Thyroid gland (tissue), 7 donors: ENCODE measurements around the genes NPHP4 and CHD5.

- PRO-cap, 2 experiments, result no peak in any of the 2 experiments
- RAMPAGE, long total RNA, 5 experiments, result no peak in any of the 5 experiments
These were observed 604 bp downstream of the AJAP1 start for GRCh38 chr1:4654889-4655537.

DNA sequence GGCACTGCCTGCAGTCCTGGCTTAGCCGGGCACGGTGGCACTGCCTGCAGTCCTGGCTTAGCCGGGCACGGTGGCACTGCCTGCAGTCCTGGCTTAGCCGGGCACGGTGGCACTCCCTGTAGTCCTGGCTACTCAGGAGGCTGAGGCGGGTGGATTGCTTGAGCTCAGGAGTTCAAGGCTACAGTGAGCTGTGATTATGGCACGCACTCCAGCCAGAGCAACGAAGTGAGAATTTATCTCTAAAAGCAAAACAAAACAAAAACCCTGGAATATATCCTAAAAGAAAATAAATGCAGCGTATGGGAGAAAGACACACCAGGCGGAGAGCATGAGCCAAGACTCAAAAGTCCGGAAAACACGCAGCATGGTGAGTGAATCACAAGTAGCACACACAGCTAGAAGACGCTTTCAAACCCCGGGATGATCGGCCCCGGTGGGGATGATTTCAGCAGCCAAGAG, 69.4 kb downstream of the NPHP4 start:
- PRO-cap, 2 experiments, result no peak in any of the 2 experiments
- RAMPAGE, long total RNA, 5 experiments, result no peak in any of the 5 experiments

DNA sequence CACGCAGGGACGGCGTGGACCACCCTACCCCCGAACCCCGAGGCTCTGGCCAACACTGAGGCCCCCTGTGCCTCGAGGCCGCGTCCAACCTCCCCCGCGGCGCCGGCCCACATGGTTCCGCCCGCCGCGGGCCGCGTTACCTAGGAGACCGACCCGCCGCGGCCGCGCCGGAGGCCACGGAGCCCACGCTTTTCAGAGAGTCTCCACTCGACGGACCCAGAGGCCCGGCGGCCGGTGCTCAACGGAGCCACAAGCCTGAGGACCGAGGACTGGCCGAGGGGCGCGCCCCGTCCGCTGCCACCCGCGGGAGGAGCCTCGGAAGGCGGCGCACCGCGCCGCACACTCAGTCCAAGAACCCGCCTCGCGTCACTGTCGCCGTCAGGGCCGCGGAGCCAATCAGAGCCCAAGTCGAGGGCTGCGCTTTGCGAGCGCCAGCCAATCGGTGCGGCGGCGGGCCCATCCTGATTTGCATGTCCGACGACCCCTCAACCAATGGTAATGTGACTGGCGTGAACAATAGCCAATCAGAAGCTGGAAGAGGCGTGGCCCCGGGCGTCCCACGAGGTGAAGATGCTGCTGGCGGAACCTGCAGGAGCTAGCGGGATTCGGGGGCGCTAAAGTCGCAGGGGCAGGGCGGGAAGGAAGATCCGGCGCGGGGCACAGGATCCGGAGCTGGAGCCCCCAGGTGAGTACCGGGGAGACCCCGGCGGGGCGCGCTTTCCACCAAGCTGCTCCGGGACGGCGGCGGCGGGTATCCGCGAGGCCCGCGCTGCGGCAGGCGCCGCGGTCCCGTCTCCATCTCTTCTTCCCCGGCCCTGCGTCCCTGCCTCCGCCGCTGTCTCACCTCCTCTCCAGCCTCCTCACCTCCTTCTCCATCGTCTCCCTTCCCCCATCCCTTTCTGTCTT, at the start of gene NPHP4:
NPHP4 (minus strand) TSS at position 322 of the 906 bp plus-strand sequence.
- PRO-cap, 2 experiments, result peak in 2 of 2 experiments; most common plus-strand start position 594 of the sequence (in 2); most common minus-strand start position 371 of the sequence (in 2)
- RAMPAGE, long total RNA, 5 experiments, result start-site peak on the plus strand in 4 of 5 experiments, centred at positions 156 to 605 of the sequence, 6 to 43 reads per replicate; start-site peak on the minus strand in 3 of 5 experiments, centred at positions 318 to 334 of the sequence, 98 to 187 reads per replicate

GRCh38 chr1:6148554-6149119, 31.5 kb downstream of the CHD5 start:
- PRO-cap, 2 experiments, result no peak in any of the 2 experiments
- RAMPAGE, long total RNA, 5 experiments, result no peak in any of the 5 experiments

DNA sequence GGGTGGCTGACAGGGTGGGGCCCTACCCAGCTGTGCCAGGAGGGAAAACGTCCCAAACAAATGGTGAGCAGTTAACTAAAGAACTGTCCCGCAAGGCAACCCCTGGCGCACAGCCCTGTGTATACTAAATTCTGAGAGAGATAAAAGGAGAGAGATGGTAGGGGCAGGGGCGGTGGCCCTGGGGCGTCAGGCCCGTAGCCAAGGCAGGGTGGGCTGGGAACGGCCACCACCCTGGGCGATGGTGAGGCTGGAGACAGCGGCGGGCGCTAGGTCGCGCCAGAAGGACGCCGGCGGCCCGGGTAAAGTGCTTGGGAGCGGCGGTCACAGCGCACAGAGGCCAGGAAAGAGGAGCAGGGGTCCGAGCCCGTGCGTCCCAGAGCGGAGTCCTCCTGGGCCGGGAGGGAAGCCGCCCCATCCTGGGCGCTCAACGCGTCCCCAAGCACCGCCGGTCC, 1.1 kb downstream of the CHD5 start:
- PRO-cap, 2 experiments, result no peak in any of the 2 experiments
- RAMPAGE, long total RNA, 5 experiments, result no peak in any of the 5 experiments

- PRO-cap, 2 experiments, result no peak in any of the 2 experiments
- RAMPAGE, long total RNA, 5 experiments, result no peak in any of the 5 experiments
These were observed at the start of gene CHD5 for GRCh38 chr1:6179460-6180784. Gene CHD5, minus strand, starts transcription at chr1:6180321.

- PRO-cap, 2 experiments, result no peak in any of the 2 experiments
- RAMPAGE, long total RNA, 5 experiments, result no peak in any of the 5 experiments
These were observed 456 bp downstream of the RPL22 start for GRCh38 chr1:6198796-6199482.

- PRO-cap, 2 experiments, result no peak in any of the 2 experiments
- RAMPAGE, long total RNA, 5 experiments, result no peak in any of the 5 experiments
These were observed 1.2 kb downstream of the RNF207 start for GRCh38 chr1:6206972-6207632.

DNA sequence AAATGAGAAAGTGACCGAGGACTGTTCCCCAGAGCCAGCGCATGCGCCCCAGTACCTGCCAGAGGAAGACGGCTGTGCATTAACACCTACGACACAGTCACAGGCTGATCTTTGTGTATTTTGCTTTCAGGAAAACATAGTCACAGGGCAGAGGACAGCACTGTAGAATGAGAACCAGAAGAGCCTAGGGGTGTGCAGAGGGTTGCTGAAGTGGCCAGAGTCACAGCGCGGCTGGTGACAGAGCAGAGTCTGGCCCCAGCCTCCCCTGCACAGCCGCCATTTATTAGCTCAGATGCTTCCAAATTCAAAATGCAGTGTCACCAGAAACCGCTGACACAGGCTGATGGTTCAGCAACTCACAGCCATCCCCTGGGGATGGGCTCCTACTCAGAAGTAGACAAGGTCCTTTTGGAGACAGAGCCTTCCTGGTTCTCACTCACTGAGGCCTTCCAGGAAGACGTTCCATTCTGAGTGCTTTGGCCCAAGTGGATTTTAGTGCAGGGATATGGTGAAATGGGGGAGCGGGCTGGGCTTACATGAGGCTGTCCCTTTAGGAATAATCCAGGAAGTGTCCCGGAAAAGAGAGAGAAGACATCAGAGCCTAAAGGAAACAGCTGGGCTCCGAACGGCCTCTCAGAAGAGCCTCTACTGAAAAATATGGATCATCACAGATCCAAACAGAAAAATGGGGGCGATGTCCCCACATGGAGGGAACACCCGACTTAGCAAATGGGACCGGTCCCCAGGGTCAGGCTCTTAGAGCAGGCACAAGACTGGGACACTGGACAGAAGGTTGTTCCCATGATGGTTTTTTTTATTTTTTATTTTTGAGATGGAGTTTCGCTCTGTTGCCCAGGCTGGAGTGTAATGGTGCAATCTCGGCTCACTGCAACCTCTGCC, 13.0 kb downstream of the RNF207 start:
- PRO-cap, 2 experiments, result no peak in any of the 2 experiments
- RAMPAGE, long total RNA, 5 experiments, result no peak in any of the 5 experiments

- PRO-cap, 2 experiments, result no peak in any of the 2 experiments
- RAMPAGE, long total RNA, 5 experiments, result no peak in any of the 5 experiments
These were observed 12.4 kb upstream of the GPR153 start for GRCh38 chr1:6273142-6273815.

DNA sequence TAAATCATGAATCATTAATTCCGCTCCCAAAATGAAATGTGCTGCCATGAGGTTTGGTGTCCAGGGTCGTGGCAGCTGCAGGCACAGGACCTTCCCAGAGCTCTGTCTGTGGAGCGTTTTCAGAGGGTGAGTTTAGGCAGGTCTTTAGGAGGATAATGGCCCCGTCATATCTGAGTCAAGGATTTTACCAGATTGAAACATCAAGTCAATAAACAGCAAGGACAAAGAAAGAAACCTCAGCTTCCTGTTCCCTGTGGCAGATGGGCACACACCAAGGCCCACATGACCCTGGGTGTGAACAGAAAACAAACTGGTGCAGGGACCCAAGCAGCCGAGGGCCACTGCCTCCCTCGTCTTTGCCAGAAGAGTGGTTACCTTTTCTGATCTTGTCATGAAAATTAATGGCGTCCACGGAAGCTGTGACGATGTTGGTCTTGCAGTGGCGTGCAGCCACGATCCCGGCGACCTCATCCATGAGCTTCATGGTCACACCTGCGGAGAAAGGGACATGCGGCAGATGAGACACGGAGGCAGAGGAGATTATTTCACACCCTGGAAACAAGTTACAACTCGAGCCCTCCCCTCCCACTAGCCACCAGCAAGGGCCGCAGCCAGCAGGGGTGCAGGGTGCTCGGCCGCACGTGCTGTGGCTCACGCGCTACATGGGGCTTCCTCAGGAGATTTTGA, 33.7 kb upstream of the GPR153 start:
- PRO-cap, 2 experiments, result no peak in any of the 2 experiments
- RAMPAGE, long total RNA, 5 experiments, result no peak in any of the 5 experiments

DNA sequence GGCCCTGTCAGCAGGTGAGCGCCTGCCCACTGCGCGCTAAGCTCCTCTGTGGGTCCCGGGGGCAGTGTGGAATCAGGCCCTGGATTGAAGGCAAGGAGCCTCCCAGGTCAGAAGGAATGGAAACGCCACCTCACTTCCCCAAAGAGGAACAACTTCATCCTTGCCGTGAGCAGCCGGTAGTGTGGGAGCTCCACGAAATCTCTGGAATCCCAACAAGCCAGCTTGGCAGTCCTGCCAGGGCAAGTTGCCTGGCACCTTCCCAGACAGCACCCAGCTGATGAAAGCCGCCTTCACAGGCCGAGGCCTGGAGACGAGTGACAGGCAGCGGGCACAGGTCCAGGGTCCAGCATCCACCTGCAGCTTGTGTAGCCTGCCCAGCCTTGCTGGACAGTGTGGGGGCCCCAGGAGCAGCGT, 43.2 kb downstream of the ACOT7 start:
- PRO-cap, 2 experiments, result no peak in any of the 2 experiments
- RAMPAGE, long total RNA, 5 experiments, result no peak in any of the 5 experiments

GRCh38 chr1:6360602-6360949, 33.0 kb downstream of the ACOT7 start:
- PRO-cap, 2 experiments, result no peak in any of the 2 experiments
- RAMPAGE, long total RNA, 5 experiments, result no peak in any of the 5 experiments

- PRO-cap, 2 experiments, result no peak in any of the 2 experiments
- RAMPAGE, long total RNA, 5 experiments, result no peak in any of the 5 experiments
These were observed 1.5 kb downstream of the HES2 start for GRCh38 chr1:6417998-6418828.

DNA sequence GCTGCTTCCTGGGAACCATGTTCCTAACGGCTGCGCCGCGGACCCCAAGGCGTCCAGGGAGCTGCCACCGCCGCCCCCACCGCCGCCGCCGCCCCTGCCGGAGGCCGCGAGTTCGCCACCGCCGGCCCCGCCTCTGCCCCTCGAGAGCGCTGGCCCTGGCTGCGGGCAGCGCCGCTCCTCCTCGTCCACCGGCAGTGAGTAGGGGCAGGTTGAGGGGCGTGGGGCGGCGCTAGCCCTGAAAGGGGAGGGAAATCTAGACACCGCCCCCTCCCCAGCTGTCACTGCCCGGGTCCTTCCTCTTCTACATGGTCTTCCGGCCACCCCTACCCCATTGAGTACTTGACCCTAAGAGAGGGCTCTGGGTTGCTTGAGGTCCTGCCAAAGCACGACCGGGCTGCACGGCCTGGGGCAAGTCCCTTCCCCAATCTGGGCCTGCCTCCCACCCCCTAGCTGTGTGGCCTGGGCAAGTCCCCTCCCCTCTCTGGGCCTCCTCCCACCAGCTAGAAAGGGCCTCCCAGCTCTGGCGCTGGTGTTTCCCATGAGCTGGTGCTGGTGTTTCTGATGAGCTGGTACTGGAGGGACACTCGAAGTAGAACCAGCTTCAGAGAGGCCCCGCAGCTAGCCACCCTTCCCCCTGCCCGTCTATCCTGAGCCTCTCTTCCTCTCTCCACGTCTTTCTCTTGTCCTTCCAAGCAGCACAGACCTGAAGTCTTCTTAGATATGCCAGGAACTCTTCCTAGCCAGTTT, 16.9 kb downstream of the TNFRSF25 start:
- PRO-cap, 2 experiments, result no peak in any of the 2 experiments
- RAMPAGE, long total RNA, 5 experiments, result no peak in any of the 5 experiments

DNA sequence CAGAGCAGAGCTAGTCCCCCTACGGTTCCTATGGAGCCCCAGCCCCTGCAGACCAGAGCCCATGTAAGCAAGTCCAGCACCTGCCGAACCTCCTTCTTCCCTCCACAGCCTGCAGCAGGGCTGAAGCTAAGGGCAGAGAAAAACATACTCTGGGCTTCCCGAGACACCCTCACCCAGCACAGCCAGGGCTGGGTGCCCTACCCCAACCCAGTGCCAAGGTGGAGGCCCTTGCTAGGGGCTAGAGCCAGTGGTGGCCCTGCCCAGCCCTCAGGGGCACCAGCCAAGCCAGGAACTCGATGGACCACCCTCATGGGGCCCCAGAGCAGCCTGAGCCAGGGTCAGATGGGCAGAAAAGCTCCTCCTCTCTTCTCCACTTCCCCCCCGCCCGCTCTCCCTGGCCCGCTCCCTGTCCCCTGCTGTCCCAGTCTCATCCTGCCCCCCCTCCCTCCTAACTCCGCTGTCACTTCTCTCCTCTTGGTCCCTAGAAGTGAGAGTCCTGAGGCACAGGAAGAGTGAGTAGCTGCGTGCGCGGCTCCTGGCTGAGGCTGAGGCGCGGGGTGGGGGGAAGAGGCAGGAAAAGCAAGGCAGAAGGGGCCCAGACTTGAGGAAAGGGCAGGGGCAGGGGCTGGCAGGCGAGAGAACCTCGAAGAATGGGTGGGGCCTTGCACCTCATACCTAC, 15.9 kb downstream of the TNFRSF25 start:
- PRO-cap, 2 experiments, result no peak in any of the 2 experiments
- RAMPAGE, long total RNA, 5 experiments, result no peak in any of the 5 experiments

DNA sequence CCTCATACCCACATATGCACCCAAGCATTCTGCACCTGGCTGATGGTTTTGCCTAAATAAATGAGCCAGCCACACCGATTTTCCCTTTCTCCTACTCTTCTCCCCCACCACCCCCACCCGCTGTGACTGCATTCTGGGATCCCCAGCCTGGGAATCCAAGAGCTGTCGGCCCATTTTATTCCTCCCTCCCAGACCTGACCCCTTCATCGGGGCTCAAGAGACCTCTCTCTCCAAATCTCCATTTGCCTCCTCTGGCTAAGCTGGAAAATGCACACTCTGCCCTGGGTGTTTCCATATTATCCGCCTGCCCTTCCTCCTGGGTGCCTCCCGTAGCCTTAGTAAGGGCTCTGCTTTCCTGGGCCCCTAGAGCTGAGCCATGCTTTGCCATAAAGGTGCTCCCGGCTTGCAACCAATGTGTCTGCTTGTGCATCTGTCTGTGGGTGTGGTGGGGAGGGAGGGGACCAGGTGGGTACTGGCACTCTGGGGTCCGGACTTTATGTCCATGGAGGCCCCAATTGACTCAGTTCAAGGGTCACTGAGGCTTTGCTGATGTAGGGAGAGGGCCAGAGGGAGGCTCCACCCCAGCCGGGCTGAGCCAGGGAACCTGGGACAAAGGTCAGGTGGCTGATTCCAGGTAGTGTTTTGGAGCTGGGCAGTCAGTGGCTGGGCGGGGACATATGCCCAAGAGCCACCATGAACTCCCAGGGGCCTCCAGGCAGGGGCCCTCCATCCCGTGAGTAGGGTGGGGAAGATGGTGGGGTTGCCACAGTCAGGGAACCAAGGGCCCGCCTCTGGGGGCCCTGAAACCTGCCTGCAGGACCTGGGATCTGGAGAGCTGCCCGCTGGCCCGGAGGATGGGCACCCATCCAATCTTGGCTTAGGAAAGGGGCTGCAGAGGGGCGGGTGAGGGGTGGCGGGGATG, 15.1 kb downstream of the TNFRSF25 start:
- PRO-cap, 2 experiments, result no peak in any of the 2 experiments
- RAMPAGE, long total RNA, 5 experiments, result no peak in any of the 5 experiments

- PRO-cap, 2 experiments, result peak in 1 of 2 experiments; most common plus-strand start chr1:6460053 (in 1)
- RAMPAGE, long total RNA, 5 experiments, result no peak in any of the 5 experiments
These were observed 6.2 kb downstream of the TNFRSF25 start for GRCh38 chr1:6459638-6460395.

GRCh38 chr1:6487691-6488194, 3.7 kb downstream of the PLEKHG5 start:
- PRO-cap, 2 experiments, result no peak in any of the 2 experiments
- RAMPAGE, long total RNA, 5 experiments, result no peak in any of the 5 experiments

GRCh38 chr1:6544708-6546020, 9.1 kb downstream of the NOL9 start:
- PRO-cap, 2 experiments, result no peak in any of the 2 experiments
- RAMPAGE, long total RNA, 5 experiments, result no peak in any of the 5 experiments